Mammary epithelial cell (primary cell): ENCODE measurements around the genes CMPK1, FOXD2 and AGBL4.

DNA sequence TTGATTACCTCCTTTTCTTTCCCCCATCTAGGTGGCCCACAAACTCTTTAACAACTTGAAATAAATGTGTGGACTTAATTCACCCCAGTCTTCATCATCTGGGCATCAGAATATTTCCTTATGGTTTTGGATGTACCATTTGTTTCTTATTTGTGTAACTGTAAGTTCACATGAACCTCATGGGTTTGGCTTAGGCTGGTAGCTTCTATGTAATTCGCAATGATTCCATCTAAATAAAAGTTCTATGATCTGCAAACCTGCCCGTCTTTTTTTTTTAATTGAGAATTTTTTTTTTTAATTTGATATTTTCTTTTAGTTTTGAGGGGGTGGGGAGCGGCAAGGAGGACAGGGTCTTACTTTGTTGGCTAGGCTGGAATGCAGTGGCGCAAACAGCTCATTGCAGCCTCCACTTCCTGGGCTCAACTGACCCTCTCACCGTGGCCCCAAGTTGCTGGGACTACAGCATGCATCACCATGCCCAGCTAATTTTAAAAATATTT, 13.1 kb downstream of the UQCRH start:
- CAGE, long polyA plus RNA, result no peak
- RRBS, result no CpG with 5 or more reads among the region's 5 CpGs

GRCh38 chr1:46341580-46342351, 1.2 kb downstream of the NSUN4 start:
- CAGE, long polyA plus RNA, result no peak
- RRBS, result 79% methylated on average over 4 of the region's 22 CpGs

DNA sequence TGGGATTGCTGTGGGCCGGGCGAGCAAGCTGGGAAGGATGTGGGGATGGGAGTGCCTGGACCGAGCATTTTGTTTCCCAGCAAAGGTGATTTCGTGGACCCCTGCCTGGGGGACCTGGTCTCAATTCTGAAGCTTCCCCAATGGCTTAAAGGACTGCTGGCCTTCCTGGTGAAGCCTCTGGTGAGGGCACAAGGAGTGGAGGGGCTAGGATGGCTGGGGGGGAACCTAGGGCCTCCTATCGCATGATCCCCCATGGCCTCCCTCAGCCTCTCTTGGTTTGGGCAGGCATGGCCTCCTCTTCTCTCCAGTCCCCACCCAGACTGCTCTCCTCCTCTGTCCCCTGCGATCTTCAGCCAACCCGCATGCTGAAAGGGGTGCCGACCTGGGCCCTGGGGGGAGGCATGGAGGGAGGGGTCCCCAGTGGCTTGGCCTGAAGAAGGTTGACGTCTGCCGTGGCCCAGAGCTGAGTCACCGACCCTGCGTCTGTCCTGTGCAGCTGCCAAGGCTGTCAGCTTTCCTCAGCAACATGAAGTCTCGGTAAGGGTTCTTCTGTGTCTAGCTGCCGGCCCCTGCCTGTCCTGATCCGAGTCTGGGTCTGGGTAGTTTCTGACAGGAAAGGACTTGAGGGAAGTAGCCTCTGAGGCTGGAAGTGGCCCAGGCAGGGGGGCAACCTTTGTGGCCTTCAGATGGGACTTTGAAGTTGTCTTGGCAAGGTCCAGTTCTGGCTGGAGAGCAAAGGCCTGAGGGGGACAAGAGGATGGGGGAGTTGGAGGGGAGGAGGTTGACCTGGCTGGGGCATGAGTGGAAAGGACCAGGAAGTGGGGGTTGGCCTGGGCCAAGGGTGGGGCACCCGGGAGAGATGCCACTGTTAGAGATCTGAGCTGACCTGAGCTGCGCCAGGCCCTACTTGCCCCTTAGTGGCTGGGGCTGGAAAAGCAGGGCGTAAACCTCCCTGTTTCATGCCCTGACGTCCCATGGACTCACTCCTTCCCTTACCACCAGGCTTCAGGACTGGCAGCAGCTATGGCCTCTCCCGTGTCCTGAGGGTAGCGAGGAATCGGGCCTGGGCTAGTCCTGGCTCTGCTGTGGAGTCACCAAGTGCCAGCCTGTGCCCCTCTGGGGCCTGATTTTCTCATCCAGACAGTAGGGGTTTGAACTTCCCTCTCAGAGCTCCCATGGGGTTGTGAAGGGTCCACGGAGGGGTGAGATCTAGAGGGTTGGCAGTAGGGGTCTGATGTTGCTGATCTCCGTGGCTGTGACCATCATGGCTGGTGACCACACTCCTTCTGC, 16.6 kb downstream of the FAAH start:
- CAGE, long polyA plus RNA, result no peak
- RRBS, result no CpG with 5 or more reads among the region's 24 CpGs

GRCh38 chr1:46533167-46533908, 2.0 kb downstream of the TMEM275 start:
- CAGE, long polyA plus RNA, result no peak
- RRBS, result 3% methylated on average over 17 of the region's 74 CpGs

DNA sequence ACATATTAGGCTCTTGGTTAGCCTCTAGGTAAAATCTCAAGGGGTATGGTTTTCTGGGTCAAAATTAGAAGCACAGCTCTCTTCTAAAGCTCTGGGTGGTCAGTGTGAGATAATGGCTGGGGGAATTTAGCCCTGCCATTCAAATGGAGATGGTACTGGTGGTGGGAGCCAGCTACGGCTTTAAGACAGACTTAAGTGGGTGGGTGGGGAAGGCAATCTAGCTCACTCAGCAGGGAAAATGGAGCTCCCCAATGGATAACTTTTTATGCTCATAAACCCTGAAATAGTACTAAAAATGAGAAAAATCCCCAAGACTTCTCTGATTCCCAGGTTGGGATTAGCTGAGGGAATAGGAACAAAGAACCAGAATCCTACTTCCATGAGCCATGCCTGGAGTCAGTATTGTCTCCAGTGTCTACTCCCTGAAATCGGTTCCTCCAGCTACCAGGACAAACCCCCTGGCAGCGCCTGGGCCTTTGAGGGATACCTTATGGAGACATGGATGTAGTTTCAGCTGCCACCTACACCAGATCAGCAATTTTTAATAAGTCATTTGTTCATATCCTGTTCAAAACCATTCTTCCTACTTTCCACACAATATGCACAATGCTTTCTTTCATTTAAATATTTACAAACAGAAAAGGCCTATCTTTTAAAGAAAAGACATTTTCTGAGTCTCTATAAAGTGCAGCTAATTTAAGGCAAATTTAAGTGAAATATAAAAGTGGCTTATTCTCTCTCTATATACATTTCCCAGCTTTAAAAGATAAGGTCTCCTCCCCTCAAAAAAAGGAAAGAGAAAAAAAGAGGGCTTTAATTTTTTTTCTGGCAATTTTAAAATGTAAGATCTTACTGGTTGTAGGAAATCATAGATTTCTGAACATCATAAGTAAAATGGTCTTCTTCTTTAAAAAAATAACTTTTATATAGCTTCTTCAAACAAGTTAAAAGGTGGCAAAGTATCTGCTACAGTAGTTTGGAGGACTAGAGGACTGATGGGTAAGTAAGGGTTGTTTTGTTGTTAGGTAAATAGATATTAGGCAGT, 6.1 kb downstream of the TEX38 start:
- CAGE, long polyA plus RNA, result no peak
- RRBS, result no CpG with 5 or more reads among the region's 3 CpGs

DNA sequence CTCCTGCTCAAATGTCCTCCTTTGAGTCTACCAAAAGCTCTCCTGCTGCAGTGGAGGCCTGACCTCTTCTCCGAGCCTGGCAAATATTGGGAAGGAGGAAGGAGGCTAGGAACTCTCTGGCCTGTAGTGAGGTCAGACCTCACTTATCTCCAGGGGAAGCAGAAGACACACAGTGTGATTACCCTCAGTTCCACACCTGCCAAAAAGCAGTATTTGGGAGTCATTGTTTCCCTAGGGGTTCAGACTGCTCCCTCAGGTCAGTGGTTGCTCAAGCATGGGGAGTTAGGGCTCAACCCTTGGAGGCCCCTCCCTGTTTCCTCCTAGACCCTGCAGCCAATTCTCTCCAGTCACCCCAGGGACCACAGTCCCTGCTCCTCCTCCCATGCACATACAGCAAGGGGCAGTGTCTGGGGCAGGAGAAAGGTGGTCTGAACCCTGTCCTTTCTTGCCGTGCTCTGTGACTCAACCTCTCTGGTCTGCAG, 1.2 kb downstream of the PDZK1IP1 start:
- CAGE, long polyA plus RNA, result no peak
- RRBS, result no CpG with 5 or more reads among the region's 2 CpGs

DNA sequence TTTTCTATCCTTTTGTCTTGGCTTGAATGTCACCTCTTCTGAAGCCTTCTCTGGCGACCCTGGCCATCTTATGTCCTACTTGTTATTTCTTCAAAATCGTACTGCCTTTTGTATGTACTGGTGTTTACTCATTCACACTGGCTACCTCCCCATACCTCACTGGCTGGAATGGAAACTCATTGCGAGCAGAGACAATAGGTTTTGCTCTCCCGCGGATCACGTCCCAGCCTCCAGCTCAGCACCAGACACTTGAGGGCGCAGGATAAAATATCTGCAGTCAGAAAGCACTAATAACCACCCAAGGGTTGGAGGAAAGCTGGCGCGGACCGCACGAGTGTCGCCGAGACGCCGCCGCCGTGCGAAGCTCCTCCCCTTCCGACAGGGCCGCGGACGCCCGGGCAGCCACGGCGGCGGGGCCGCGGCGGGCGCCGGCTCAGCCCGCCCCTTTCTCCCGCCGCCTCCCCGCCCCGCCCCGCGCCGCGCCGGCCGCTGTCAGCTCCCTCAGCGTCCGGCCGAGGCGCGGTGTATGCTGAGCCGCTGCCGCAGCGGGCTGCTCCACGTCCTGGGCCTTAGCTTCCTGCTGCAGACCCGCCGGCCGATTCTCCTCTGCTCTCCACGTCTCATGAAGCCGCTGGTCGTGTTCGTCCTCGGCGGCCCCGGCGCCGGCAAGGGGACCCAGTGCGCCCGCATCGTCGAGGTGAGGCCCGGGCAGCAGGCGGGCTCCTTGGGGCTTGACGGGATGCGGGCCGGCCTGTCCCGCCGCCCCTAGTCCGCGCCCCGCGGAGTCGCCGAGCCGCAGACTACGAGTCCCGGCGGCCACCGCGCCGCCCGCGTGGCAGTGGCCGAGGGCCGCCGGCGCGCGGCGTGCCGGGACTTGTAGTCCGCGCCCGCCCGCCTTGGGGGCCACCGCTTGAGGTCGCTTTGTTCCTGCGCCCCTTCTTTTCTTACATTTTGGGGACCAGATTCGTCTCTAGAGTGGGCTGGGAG, at the start of gene CMPK1:
Gene CMPK1, plus strand, starts transcription at position 371 of the 987 bp plus-strand sequence.
- CAGE, long polyA plus RNA, result start-site peak on the plus strand centred at position 490 of the sequence, 11 bp wide, 51 reads
- RRBS, result 1% methylated on average over 56 of the region's 105 CpGs

- CAGE, long polyA plus RNA, result no peak
- RRBS, result 3% methylated on average over 50 of the region's 122 CpGs
These were observed at the start of gene FOXD2 for GRCh38 chr1:47437473-47438474. Gene FOXD2, plus strand, starts transcription at chr1:47438044.

GRCh38 chr1:47477322-47477980, 39.6 kb downstream of the FOXD2 start:
- CAGE, long polyA plus RNA, result no peak
- RRBS, result no CpG with 5 or more reads among the region's 4 CpGs

DNA sequence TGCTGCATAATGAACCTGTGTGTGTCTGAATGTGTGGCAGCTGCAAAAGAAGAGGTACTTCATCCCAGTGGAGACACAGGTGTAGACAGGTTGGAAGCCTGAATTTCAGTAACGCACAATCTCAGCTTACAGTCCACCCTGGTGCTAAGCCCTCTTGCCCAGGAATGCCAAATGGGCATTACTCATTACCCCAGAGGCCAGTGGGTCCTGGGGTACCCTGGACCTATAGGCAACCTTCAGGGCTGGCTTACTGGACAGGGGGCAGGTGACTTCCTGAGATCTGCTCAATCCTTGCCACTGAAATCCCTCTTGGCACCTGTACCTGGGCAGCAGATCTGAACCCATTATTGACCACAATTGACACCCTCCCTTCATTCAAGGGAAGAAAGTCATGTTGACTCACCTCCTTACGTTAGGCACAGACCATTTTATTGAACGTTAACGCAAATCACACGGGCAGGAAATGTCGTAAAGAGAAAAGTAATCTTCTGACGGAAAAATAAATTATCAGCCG, 120.6 kb downstream of the FOXD2 start:
- CAGE, long polyA plus RNA, result no peak
- RRBS, result no CpG with 5 or more reads among the region's 8 CpGs

GRCh38 chr1:47569740-47570174, 131.9 kb downstream of the FOXD2 start:
- CAGE, long polyA plus RNA, result no peak
- RRBS, result no CpG with 5 or more reads among the region's 8 CpGs

DNA sequence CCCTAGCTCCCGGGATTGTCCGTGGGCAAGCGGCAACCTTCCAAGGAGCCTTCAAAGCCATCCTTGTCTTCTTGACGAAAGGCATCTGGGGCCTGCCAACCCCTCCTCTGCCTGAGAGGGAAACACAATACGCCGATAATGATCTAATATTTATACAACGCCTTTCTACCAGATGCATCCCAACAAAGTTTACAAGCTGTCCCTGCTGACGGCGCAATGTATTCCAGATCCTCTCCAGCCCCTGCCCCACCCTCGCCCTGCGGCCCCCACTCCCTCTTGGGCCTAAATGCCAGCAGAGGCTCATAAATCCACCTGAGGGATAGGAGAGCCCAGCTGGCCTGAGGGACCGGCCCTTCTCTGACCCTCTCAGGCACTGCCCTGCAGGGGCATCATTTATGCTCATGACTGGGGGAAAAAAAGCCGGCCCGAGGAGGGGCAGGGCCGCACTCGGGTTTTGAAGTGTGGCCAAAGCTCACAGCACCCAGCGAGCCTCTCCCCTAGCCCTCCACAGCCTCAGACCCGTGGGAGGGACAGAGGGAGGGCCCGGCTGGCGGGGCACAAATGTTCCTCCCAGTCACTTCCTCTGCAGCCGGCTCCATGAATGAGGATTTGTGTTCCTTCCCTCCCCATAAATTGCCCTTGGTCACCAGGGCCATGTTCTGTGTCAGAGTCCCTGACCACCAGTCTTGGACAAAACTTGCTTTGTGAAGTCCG, 140.3 kb downstream of the FOXD2 start:
- CAGE, long polyA plus RNA, result no peak
- RRBS, result 7% methylated on average over 2 of the region's 22 CpGs

DNA sequence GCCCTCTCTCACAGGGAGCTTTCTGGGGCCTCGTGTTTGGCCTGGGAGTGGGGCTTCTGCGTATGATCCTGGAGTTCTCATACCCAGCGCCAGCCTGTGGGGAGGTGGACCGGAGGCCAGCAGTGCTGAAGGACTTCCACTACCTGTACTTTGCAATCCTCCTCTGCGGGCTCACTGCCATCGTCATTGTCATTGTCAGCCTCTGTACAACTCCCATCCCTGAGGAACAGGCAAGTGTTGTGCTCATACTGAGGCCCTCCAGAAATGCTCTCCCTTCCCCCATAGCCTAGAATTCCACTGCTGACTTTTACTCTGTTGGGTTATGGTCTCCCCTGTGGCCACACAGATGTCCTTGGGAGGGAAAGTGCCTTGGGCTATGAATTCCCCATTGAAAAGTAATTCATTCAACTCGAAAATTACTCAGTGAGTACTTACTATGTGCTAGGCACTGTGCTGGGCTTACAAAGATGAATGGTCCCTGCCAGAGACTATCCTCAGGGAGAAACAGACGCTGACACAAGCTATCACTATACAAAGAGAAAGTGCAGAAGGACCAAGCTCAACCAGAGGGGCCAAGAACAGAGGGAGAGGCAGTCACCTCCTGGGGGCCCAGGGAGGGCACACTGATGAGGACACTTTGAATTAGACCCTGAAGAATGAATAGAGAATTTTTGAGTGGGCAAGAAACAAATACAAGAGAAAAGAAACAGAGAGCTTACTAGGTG, 17.0 kb downstream of the SLC5A9 start:
- CAGE, long polyA plus RNA, result no peak
- RRBS, result no CpG with 5 or more reads among the region's 8 CpGs

GRCh38 chr1:48241521-48242787, 19.4 kb downstream of the SLC5A9 start:
- CAGE, long polyA plus RNA, result no peak
- RRBS, result 84% methylated on average over 4 of the region's 14 CpGs

DNA sequence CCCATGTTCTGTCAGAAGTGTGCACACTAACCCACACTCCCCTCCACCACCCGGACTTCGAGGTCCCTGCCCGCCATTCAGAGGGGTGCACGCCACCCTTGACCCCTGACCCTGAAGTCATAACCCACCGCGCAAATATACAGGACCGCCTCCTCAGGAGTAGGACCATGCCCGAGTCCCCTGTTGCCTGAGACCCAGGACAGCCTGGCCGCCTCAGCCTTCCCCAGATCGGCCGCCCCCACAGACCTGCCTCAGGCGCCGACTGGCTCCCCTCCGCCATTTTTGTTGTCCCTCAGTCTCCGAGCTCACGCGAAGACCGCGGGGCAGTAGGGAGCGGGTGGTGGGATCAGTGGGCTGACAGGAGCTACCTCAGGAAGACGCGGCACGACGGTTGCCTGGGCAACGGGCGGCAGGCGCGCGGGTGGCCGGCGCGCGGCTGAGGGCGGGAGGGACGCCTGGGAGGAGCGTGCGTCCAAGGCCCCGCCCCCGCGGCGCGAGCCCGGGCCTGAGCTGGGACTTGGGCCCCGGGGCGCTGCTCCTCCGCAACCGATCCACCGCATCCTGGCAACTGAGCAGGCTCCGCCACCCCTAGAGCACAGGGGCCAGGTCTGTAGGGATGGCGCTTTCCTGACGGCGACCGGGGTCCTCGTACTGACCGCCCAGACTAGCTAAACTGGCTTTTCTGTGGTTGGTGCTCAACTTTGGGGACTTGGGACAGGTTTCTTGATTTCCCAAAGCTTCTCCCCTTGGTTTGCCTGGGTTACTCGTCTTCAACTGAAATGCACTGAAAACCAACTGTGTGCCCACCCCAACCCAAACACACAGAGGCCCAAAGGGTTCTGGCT, at the start of gene AGBL4:
Gene AGBL4, minus strand, starts transcription at position 438 of the 845 bp plus-strand sequence.
- CAGE, long polyA plus RNA, result no peak
- RRBS, result 2% methylated on average over 13 of the region's 56 CpGs

DNA sequence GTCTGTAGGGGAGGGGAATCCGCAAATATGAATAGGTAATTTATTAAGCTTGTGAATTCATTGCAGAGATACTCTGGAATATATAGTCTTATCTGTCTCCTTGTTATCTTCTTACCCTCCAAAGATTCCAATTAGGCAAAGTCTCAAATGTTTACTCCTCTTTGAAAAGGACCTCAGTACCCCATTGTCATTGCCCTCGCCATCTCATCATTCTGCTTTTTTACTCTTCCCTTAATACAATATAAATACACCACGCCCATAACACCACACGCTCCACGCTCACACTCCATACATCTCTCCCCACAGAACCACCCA, 1.0 kb downstream of the FAF1 start:
- CAGE, long polyA plus RNA, result no peak
- RRBS, result no CpG with 5 or more reads among the region's 5 CpGs

DNA sequence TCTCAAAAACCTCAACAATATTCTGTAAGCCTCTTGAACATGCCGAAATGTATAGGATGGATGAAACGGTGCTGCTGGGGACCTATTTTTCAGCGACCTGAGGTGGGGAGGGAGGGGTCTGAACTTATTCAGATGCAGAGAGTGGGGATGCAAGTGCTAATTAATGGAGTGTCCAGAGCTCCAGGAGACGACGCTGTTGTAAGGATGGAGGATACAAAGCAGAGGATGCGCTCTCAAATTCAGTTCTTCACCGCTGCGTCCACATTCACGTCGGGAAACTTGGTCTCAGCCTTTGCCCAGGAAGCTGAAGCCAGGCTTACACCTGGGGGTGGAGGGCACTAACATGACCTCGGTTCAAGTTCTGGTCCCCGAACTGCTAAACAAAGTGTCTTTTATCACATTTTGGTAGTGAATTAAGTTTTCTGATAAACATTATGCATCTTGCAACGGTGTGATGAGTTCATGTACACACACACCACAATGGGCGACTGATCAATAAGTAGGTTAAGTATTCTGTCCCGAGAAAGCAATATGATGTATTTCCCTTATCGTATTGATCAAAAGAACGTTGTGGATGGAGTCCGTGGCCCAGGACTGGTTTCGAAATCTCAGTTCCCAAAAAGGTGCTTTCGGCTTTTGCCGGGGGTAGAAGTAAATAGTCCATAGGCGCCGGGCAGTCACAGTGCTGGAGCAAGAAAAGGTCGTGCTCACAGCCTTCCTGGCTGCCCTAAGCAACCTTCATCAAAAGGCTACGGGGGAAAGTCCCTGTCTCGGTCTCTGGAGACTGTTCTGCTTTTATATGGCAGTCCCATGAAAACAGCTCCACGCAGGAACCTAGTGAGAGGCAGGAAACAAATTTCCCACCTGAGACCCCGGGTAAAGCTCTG, 6.6 kb downstream of the CDKN2C start:
- CAGE, long polyA plus RNA, result no peak
- RRBS, result 0% methylated on average over 1 of the region's 28 CpGs

- CAGE, long polyA plus RNA, result no peak
- RRBS, result no CpG with 5 or more reads among the region's 12 CpGs
These were observed 16.2 kb downstream of the TTC39A start for GRCh38 chr1:51313900-51314768.

- CAGE, long polyA plus RNA, result no peak
- RRBS, result no CpG with 5 or more reads among the region's 1 CpG
These were observed 91.4 kb upstream of the TTC39A start for GRCh38 chr1:51421513-51422452.

GRCh38 chr1:51548804-51549452, 29.9 kb upstream of the EPS15 start:
- CAGE, long polyA plus RNA, result no peak
- RRBS, result no CpG with 5 or more reads among the region's 1 CpG